Measurements from ENCODE around the genes MYOZ1 and VCL.

GRCh38 chr10:72637425-72637901 lies 11.6 kb upstream of the MICU1 start:
- PRO-cap, 3 experiments: no peak in any of the 3 experiments

GRCh38 chr10:72691855-72692065 lies 183 bp upstream of the MCU start:
- PRO-cap, 3 experiments: peak in 3 of 3 experiments; most common minus-strand start chr10:72691972 (in 2)

- PRO-cap, 3 experiments: peak in 1 of 3 experiments; most common plus-strand start chr10:73118285 (in 1); most common minus-strand start chr10:73118007 (in 1)
These were observed 7.7 kb downstream of the NUDT13 start for GRCh38 chr10:73117754-73118580.

DNA sequence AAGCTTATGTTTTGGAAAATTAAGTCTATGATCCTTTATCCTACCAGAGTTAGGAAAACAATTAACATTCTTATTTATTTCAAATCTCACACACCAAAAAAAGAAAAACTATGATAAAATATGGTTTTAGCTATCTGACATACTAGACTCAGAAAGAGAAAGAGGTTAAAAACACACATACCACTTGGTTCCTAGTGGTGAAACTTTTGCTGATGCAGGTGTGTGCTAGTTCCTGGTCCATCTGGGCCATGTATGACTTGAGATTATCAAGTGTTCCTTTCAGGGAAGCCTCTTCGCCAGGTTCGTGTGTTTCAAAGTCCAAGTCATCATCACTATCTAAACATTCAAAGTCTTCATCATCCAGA lies 26.2 kb downstream of the NUDT13 start:
- PRO-cap, 3 experiments: no peak in any of the 3 experiments

DNA sequence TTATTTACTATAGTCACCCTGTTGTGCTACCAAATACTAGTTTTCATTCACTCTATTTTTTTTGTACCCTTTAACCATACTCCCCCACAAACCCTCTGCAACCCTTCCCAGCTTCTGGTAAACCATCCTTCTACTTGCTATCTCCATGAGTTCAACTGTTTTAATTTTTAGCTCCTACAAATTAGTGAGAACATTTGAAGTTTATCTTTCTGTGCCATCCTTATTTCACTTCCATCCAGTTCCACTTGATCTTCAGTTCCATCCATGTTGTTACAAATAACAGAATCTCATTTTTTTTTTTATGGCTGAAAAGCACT lies 2.0 kb downstream of the ECD start:
- PRO-cap, 3 experiments: no peak in any of the 3 experiments

GRCh38 chr10:73498829-73499230 lies 3.0 kb upstream of the PPP3CB start:
- PRO-cap, 3 experiments: no peak in any of the 3 experiments

DNA sequence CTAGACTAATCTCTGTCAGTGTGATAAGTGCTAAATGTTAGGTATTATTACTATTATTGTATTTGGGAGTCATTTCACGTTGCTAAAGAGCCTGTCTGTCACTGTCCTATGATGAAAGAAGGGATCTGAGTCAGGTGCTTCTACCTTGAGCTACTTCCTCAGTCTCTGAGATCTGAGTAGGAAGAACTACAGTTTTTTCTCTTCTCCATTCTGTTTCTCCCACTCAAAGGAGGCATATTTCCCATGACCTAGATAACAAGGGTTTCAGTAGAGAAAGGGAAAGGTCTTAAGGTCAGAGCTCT lies 38.4 kb downstream of the USP54 start:
- PRO-cap, 3 experiments: no peak in any of the 3 experiments

DNA sequence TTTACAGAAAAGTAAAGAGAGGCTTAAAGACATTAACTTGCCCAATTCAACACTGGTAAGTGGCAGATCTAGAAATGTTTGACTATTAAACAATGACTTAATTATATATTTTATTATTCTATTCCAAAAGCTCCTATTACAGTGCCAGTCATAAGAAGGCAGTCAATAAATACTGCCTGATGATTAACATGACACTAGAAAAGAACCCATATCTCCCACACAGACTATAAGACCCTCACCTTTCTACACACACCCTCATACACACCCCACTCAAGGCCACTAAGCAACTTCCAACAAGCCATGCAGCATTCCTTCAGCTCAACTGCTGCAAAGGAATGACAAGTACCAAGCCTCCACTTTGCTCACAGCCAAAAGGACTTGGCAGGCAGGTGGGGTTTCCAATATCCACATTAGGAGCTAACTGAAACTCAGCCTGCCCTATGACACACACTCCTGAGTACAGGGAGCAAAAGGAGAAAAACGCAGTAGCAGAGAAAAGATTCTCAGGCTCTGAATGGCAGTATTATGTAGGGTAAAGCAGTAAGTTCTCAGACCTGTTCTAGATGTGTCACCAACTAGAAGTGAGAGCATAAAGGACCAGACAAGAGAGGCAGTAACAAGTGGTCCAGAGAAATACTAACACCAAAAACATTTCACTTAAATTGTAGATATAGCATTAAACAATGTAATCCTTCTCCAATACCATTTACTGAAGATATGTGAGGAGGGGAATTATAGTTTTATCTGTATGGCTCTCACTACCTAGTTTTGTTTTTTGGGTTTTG lies 13.3 kb downstream of the USP54 start:
- PRO-cap, 3 experiments: peak in 1 of 3 experiments; most common plus-strand start position 485 of the sequence (in 1); most common minus-strand start position 337 of the sequence (in 1)

DNA sequence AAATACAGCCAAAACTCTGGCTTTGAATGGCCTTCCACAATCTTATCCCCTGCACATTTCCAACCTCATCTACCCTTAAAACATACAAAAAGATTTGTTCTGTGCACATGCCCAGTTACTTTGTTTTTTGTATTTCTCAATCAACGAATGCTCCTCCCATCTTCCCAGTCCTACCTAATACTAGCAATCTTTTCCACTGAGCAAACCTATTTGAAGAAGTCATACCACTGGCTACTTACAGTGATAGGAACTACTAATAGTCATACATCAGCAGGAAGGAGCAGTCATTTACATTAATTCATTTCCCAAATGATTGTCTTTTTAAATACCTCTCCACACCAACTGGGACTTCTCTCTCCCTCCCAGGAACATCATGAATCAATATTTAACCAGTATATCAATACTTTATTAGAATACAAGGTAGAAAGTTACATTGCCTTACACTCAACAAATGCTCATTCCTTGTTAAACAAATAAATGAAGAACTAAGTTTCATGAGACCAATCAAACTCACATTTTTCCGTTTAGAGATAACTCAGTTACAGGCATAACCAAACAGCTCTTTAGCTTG lies 2.4 kb downstream of the USP54 start:
- PRO-cap, 3 experiments: no peak in any of the 3 experiments

DNA sequence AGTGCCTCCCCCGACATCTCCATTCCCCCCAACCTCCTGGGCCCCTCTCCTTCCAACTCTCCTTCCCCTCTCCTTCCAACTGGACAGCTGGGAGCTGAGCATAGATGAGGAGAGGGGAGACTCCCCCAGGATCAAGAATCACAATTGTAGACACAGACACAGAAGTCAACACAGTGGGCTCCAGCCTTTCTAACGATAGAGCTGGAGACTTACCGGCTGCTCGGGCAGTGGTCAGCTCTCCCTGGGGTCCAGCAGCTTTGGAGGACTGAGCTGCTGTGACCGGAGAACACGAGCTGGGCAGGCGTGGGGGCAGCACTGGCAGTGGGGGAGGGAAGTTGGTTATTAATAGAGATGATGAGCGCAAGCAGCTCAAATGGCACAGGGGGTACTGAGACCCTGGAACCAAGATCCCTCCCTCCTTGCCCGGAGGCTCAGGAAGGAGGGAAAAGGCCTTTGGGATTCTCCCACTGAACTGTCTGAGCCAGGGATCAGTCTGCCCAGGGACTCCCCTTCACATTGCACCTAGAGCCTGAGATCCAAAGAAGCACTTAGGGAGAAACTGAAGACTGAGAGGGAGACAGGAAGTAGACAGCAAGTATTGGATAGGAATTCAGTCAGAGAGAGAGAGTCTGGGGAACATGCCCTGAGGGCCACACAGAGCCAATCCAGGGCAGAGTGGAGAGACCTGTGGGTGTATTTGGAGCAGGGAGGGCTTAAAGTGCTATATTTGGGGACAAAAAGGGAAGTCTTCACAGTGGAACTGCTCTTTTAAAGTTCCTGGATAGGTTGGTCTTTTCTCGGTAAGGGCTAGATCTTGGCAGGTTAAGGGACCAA lies at the start of gene MYOZ1:
Gene MYOZ1, minus strand, starts transcription at position 277 of the 834 bp plus-strand sequence.
- PRO-cap, 3 experiments: peak in 1 of 3 experiments; most common minus-strand start position 259 of the sequence (in 1)

DNA sequence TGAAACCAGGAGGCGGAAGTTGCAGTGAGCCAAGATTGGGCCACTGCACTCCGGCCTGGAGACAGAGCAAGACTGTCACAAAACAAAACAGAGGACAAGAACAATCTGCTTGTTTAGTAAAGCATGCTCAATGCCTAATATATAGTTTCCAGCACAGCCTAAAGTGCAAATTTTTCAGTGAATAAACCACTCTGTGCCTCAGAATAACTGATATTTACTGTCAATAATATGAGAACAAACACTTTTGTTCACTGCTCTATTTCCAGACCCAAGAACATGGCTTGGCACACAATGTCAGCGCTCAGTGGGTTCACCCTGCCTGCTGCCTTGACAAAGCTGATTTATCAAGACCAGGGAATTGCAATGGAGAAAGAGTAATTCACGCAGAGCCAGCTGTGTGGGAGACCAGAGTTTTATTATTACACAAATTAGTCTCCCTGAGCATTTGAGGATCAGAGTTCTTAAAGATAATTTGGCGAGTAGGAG lies 1.6 kb upstream of the SEC24C start:
- PRO-cap, 3 experiments: no peak in any of the 3 experiments

DNA sequence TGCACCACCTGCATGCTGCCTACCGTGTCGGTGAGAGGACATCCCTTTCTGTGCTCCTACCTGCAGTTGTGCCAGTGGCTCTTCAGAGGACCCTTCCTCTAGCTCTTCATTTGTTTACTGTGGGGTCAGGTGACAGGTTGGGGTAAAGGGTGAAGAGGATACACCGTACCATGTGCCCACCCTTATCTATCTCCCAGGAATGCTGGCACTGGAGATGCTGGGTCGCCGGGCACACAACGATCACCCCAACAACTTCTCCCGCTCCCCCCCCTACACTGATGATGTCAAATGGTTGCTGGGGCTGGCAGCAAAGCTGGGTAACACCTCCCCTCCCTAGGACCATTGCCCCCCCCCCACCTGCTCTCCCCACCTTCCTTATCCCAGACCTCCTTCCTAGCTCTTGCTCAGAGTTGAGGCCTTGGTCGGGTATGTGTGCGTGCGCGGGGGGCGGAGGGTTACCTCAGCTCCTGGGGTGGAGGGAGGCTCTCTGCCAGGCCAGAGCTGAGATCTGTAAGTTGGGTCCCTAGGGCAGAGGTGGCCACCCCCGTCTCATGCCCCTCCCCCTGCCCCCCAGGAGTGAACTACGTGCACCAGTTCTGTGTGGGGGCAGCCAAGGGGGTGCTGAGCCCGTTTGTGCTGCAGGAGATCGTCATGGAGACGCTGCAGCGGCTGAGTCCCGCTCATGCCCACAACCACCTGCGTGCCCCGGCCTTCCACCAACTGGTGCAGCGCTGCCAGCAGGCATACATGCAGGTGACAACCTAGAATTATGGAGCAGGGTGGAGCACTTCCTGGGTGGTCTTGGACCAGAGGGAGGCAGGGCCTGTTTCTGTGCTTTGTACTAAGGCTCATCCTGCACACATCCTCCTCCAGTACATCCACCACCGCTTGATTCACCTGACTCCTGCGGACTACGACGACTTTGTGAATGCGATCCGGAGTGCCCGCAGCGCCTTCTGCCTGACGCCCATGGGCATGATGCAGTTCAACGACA lies 10.7 kb downstream of the NDST2 start:
- PRO-cap, 3 experiments: no peak in any of the 3 experiments

DNA sequence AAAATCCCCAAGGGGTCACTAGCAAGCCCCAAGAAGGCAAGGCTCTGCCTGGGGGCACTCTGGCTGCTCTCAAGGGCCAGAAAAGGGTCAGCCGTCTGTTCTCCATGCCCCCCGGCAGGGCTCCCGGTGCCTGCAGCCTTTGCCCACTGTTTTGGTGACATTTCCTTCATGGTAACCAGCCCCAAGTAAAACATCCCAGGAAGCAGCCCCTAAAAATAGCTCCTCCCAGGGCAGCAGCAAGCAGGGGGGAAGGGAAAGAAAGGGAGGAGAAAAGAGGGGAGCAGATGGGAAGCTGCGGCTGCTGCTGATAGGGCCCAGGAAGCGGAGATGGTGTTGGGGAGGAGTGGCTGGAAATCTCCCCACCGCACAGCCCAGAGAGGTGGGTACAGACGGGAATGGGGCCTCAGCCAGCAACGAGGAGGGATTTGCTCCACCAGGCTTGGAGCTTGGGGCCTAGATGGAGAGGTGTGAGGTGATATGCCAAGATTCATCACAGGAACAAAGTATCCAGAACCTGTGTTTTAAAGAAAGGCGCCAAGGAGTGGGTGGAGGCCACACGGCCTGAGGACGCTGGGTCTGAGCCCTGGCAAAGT lies 7.0 kb downstream of the CAMK2G start:
- PRO-cap, 3 experiments: no peak in any of the 3 experiments

GRCh38 chr10:73873354-73874095 lies 830 bp downstream of the CAMK2G start:
- PRO-cap, 3 experiments: no peak in any of the 3 experiments

GRCh38 chr10:73875277-73875452 lies 810 bp upstream of the CAMK2G start:
- PRO-cap, 3 experiments: no peak in any of the 3 experiments

- PRO-cap, 3 experiments: no peak in any of the 3 experiments
These were observed 21.4 kb downstream of the PLAU start for GRCh38 chr10:73932257-73932835.

DNA sequence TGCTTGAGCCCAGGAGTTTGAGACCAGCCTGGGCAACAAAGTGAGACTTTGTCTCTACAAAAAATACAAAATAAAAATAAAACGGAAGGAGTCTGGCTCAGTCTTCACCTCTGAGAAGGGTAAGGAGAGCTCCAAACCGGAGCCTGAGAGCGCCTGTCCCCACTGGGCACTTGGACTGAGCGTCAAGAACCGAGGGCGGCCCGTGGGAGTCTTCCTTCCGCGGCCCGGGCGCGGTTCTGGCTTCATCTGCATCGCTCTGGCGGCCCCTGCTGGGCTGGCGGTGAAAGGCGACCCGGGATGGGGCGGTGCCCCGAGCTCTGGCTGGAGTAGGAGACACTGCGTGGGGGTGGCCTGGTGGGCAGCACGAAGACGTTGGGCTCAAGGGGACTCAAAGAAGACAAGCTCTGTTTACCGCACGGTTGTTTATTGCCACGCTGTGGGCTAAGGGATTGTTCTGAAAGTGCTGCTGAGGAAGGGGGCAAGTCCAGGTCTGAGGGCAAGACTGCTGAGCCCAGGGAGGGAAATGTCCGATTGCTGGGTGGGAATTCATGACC lies 29.7 kb downstream of the PLAU start:
- PRO-cap, 3 experiments: peak in 3 of 3 experiments; most common plus-strand start position 298 of the sequence (in 2); most common minus-strand start position 177 of the sequence (in 2)

- PRO-cap, 3 experiments: no peak in any of the 3 experiments
These were observed 38.1 kb downstream of the PLAU start for GRCh38 chr10:73949072-73949467.

DNA sequence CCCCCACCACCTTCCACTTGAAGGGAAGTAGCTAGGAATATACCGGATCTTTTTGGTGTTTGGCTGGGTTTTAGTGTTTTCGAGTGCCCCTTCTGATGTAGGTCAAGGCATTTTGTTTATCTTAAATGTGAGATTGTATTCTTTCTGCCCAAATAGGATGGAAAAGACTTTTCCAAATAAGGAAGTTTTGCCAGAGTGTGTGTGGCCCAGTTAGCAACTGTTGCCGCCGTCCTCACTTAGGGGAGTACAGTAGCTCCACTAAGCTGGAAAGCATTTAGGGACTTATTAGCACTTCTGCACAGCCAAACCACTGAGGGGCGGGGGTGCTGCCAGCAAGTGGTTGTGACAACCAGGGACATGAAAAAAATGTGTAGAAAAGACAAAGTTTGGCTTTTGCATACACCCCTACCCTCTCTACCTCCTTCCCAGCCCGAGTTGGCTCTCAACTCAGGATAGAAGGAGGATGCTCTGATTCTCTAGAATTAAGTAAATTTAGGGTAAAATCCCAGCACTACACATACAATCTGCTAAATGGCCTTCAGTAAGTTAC lies 29.7 kb upstream of the VCL start:
- PRO-cap, 3 experiments: no peak in any of the 3 experiments

DNA sequence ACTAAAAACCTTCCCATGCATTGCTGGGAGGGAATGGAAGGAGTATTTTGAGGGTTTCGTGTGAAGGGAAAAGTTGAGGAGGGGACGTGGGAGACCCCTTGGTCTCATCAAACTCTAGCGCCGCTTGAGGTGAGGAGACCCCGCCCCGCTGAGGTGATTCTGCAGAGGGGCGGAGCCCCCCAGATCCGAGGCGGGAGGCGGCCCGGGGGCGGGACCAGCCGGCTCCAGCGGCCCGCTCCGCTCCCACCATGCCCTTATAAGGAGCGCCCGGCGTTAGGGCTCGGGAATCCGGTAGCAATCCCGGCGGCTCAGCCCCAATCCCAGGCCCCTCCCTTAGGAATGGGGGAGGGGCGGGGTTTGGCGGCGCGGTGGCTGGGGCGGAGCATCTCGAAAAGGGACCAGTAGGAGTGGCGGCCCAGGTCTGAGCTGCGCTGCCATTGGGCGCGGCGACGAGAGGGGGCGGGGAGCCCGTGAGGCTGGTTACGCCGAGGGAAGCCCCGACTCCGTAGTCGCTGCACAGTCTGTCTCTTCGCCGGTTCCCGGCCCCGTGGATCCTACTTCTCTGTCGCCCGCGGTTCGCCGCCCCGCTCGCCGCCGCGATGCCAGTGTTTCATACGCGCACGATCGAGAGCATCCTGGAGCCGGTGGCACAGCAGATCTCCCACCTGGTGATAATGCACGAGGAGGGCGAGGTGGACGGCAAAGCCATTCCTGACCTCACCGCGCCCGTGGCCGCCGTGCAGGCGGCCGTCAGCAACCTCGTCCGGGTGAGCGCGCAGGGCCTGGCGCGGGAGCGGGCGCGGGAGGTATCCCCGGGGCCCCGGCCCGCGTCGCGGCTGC lies at the start of gene VCL:
Gene VCL, plus strand, starts transcription at position 508 of the 840 bp plus-strand sequence.
- PRO-cap, 3 experiments: peak in 3 of 3 experiments; most common plus-strand start position 508 of the sequence (in 2); most common minus-strand start position 161 of the sequence (in 2)

Measured in Metastatic Breast Carcinoma in the Ovary (tissue), 3 donors.